Metastatic Breast Carcinoma in the Ovary (tissue), 3 donors: ENCODE measurements around the genes AKR1B1 and CYREN.

GRCh38 chr7:133767675-133768329, 359.3 kb upstream of the LRGUK start:
- PRO-cap, 3 experiments, result no peak in any of the 3 experiments

DNA sequence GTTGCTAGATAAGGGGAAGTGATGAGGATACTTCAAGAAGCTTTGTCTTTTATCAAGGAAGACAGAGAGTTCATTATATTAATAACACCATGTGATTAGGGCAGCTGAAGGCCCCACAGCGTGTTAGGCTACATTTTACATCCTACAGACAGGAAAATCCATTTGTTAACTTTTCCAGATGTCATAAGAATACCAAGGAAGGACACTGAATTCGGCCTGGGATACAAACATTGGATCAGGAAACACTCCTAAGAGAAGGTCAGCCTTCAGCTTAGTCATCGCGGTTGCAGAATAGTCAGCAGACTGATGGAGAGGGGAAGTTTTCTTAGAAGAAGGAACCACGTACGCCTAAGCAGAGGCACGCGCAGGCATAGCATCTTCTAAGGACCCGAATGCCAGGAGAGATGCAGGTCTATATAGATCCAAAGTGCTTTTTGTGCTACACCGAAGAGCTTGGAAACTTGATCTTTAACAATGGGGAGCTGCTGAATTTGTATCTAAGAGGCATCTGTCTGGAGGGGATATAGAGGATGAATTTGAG, 85.7 kb downstream of the LRGUK start:
- PRO-cap, 3 experiments, result no peak in any of the 3 experiments

DNA sequence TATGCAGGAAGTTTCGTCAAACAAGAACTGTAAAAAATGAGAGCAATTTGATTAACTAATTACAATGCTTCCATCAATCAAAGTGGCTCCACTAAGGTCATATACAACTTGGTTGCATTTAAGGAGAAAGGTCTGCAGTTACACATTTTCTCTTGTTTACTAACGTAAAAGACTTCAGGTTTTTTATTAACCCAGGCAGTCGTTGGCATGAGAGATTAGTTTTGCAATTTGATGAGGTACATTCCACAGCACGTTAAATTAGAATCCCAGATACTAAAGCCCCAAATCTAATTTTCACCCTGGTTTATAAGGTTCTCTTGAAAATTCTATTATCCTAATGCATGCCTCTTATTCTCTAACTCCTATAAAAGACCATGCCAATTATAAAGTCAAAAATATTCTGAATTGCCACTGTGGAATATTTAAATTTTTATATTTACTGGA, 37.9 kb downstream of the SLC35B4 start:
- PRO-cap, 3 experiments, result no peak in any of the 3 experiments

DNA sequence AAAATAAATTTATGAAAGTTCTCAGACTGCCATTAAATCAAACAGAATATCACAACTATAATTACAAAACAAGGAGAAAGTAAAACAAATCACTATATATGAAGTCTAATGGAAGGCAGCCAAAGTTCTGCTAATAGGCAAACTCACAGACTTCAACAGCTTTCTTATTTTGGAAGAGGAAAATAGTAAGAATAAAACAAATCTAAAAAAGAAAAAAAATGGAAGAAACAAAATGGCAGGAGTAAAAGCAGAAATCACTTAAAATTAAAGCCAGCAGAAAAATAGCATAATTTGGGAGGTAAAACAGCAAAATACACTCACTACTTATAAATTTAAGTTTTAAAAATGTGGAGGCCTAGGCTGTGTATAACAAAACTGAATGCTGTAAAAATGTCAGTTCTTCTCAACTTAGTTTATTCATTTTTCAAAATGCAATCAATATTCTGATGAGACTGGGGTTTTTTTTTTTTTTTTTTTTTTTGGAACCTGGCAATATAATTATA, 69.5 kb downstream of the AKR1B1 start:
- PRO-cap, 3 experiments, result peak in 3 of 3 experiments; most common plus-strand start position 221 of the sequence (in 3)

GRCh38 chr7:134445031-134445337, 13.9 kb downstream of the AKR1B1 start:
- PRO-cap, 3 experiments, result no peak in any of the 3 experiments

GRCh38 chr7:134458905-134459612, at the start of gene AKR1B1:
Gene AKR1B1 (minus strand): TSS chr7:134459100.
- PRO-cap, 3 experiments, result peak in 3 of 3 experiments; most common minus-strand start chr7:134459098 (in 2)

DNA sequence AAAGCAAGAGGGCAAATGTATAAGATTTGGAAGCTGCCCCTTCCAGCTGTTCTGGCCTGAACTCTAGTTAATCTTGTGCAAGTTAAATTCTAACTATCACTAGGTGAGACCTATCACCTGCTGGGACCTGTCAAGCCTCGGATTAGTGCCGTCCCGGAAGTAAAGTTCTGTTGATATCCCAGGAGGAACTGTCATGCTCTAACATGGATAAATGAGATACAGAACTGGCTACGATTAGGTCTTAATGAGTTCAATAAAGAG, 1.2 kb upstream of the BPGM start:
- PRO-cap, 3 experiments, result no peak in any of the 3 experiments

- PRO-cap, 3 experiments, result no peak in any of the 3 experiments
These were observed 6.5 kb downstream of the CALD1 start for GRCh38 chr7:134785898-134786359.

DNA sequence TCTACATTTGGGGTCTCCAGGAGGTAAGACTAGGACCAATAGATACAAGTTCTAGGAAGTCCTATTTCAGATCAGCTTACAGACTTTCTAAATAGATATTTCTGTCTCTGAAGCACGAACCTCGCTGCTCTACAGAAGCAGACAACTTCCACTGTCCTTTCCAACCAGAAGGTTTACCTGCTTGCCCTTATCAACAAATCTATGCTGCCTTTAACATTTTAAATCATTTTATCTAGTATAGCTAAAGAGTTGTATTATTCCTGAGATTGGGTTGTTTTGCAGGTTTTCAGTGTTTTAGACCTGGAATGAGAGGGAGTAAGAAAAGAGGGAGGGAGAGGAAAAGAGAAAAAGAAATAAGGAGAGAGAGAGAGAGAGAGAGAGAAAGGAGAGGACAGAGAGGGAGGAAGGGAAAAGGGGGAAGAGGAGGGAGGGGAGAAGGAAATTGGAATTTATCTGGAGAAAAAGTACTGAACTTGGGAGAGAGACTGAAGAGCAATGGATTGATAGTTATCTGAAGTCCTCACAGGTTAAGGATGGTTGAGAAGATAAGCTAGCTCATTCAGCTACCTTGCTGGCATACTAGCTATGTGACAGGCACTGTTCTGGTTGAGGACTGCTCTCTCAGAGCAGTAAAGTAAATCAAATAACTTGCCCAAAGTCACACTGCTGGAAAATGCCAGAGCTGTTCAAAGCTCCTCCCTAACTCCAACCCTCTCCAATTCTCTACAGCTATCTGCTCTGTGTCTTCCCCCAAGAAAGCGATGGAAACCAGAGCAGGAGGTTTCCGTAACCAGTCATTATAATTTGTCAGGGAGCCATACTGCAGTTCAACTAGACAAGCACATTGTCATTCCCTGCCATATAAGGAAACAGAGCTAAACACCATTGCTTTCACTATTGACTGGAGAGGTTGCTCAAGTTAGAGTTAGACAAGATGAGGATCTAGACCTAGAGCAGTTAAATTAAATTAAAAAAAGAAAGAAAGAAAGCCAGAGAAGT, 10.6 kb downstream of the CALD1 start:
- PRO-cap, 3 experiments, result no peak in any of the 3 experiments

DNA sequence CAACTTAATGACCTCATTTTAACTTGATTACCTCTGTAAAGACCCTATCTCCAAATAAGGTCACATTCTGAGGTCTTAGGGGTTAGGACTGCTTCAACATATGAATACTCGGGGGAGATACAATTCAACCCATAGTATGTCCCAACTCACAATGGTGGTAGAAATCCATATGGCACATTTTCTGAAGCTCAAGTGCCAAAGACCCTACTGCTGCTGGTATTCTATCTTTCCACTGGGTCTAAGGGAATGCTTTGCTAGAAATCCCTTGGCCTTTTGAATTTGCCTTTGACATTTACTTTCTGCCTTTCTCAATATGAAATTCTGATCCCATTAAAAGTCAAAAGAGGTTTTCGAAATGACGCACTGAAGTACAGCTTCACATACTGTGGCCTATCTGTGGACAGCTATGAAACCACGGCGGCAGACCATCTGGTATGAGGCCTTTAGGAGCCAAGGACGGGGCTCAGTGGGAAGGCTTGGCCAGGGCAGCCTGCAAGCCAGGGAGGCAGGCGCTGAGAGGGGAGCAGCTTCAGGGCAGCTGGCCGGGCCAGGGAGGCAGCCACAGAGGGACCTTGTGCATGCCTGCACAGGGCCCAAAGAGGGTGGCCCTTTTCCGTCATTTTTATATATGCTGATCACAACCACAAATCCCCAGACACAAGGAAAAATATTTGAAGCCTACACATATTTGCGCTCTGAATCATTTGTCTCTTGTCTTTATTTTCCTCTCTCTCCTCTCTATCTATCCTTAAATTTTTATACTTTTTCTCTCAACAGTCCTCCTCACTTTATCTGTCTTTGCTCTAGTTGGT, 13.4 kb downstream of the CALD1 start:
- PRO-cap, 3 experiments, result no peak in any of the 3 experiments

- PRO-cap, 3 experiments, result no peak in any of the 3 experiments
These were observed 53.1 kb downstream of the CALD1 start for GRCh38 chr7:134832503-134832951.

DNA sequence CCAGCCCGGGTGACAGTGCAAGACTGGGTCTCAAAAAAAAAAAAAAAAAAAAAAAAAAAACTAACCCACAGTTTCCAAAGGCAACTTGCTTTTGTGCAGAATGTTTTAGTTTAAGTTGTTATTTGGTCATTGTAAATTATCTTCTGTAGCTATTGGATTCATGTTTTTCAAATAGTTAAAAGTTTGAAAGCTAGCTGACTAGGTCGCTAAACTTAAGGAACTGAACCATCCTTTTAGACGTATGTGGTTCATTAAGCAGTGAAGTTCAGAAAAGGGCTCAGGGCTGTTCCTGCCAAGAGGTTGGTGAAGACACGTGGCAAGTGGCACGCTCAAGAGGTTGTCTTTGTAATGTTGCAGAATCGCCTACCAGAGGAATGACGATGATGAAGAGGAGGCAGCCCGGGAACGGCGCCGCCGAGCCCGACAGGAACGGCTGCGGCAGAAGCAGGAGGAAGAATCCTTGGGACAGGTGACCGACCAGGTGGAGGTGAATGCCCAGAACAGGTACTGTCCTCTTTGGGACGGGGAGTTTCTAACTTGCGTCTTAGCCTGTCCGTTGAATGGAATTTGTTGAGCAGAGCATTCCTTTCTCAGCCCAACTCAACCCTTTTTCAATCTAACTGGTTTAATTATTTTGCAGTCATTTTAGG, 57.8 kb upstream of the AGBL3 start:
- PRO-cap, 3 experiments, result no peak in any of the 3 experiments

DNA sequence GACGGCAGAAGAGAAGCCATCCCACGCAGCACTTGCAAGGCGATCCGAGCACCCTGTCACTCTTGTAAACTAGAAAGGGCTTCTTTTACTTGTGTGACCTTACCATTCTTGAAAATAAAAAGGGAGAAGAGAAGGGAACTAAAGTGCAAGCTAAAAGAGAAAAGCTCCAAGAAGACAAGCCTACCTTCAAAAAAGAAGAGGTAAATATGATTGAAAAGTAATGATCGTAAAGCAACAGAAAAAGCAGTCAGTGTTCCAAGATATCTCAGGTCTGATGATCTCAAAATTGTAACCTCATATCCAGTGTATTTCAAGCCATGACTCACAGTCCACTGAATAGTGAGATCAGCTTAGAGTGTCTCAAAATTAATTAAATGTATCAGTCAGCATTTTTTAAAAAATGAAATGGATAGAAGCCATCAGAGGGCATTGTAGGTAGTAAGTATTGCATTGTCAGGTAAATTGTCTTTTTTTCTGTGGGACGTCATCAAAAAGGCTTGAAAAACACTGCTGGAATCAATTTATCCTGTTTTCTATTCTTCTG, 50.7 kb upstream of the AGBL3 start:
- PRO-cap, 3 experiments, result no peak in any of the 3 experiments

GRCh38 chr7:135161991-135163074, 8.2 kb downstream of the CYREN start:
- PRO-cap, 3 experiments, result no peak in any of the 3 experiments

GRCh38 chr7:135167317-135168591, 2.8 kb downstream of the CYREN start:
- PRO-cap, 3 experiments, result no peak in any of the 3 experiments

DNA sequence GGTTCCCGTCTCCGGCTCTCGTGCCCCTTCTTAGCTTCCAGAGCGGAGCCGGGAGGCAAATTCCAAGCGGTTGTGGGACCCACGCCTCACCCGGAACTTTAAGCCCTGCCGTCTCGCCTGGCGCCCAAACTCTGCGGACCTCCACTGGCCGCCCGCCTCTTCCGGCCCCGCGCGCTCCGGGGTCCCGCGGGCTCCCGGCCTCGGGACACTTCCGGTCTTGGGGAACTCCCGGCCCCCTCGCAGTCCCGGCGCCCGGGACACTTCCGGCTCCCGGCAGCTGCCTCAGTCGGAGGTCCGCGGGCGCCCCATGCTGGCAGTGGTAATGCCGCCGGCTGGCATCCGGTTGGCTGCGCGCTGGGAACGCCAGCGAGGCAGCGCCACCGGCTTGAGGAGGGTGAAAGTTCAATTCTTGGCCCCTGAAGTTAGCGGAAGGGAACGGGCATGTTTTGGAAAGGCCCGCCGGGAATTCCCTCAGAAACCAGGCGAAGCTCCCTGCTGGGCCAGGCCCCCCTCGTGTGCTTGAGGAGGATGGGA, at the start of gene CYREN:
CYREN (minus strand) TSS at position 146 of the 534 bp plus-strand sequence.
- PRO-cap, 3 experiments, result peak in 3 of 3 experiments; most common plus-strand start position 285 of the sequence (in 3); most common minus-strand start position 133 of the sequence (in 3)

- PRO-cap, 3 experiments, result no peak in any of the 3 experiments
These were observed 7.0 kb upstream of the CYREN start for GRCh38 chr7:135177331-135178133.

GRCh38 chr7:135215185-135215639, 3.9 kb upstream of the WDR91 start:
- PRO-cap, 3 experiments, result peak in 1 of 3 experiments; most common plus-strand start chr7:135215400 (in 1)

DNA sequence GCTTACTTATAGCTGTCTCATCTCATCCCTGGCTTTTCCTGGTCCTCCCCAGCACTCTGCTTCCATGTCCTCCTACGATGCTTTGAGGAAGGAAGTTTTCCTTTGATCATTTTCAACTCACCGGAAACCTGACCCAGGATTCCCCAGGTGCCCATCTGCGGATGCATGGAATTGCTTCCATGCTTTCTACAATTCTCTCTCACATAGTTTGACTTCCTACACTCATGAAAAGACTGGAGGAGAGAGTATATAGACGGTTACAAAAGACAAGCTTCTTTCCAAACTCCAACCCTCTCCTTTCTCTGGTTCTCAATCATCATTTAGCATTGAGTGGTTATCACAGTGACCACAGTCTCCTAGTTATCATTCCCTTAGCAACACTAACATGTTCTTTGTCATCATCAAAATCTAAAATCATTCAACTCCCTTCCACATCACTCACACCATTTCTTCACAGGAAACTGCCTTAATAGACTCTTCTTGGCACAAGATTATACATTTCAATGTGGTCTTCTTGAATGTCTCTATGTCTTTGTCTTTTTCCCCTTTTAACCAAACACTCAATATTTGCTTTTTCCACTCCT, 126.4 kb downstream of the CNOT4 start:
- PRO-cap, 3 experiments, result no peak in any of the 3 experiments

DNA sequence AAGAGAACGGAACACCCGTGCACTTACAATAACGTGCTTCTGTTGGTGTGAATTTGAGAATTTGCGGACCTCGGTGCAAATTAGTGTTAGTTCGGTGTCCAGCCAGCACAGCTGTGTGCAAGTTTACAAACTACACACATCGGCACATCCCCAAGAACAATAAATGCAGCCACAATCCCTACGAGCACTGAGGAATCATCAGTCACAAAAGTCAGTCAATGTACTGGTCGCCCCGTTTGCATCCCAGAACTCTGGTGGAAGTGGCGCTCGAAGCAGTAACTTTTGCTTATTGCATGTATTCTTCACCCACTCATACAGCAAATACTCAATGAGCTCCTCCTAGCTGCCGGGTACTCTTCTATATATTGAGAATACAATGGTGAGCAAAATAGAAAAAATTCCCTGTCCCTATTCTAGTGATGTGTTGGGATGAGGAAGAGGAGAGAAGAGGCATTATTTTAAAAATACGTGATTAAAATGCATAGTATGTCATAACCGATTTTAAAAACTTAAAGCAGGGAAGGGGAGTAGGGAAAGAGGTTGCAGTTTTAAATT, 919 bp upstream of the CNOT4 start:
- PRO-cap, 3 experiments, result no peak in any of the 3 experiments